ENCODE results near the gene HOXC4.

DNA sequence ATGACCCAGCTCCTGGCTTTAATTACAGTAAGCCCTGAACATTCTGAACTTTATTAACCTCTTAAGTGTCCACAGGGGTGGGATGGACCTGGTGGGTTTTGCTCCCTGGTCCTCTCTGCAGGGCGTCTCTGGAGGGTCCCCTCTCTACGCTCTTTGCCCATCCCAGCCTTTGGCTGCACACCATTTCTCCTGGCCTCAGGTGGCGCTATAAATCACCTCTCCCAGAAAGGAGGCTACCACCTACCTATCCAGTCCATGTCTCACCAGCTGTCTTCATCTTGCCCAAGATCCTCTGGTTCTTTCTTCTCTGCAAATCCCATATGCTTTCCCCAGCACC lies 28.3 kb upstream of the CALCOCO1 start:
- PRO-cap = no peak

DNA sequence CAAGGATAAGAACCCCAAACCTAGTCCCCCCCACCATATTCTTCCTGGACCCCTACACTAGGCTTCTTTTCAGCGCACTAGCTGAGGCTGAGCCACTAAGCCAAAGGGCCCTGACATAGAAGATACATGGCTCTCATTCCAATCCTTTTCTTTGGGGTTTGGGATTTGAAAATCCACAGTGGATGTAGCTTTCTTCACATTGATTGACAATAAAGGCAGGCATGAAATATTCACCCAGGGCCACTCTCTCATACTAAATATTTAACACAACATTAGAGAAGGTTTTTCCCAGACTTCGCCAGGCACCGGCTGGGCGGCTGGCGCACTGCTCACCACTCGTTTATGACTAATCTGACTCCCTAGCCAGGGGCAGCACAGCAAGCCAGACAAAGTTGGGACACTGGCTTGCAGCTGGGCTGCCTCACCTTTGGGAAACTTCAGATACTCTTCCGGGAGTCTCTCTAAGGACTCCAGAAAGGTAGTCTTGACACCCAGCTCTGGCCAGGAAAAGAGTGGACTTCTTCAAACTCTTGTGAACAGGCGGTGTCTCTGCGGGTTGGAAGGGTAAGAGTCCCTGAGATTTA lies 725 bp upstream of the HOXC11 start:
- PRO-cap = no peak

- PRO-cap = no peak
These were observed 3.3 kb upstream of the HOXC10 start for GRCh38 chr12:53981625-53982110.

DNA sequence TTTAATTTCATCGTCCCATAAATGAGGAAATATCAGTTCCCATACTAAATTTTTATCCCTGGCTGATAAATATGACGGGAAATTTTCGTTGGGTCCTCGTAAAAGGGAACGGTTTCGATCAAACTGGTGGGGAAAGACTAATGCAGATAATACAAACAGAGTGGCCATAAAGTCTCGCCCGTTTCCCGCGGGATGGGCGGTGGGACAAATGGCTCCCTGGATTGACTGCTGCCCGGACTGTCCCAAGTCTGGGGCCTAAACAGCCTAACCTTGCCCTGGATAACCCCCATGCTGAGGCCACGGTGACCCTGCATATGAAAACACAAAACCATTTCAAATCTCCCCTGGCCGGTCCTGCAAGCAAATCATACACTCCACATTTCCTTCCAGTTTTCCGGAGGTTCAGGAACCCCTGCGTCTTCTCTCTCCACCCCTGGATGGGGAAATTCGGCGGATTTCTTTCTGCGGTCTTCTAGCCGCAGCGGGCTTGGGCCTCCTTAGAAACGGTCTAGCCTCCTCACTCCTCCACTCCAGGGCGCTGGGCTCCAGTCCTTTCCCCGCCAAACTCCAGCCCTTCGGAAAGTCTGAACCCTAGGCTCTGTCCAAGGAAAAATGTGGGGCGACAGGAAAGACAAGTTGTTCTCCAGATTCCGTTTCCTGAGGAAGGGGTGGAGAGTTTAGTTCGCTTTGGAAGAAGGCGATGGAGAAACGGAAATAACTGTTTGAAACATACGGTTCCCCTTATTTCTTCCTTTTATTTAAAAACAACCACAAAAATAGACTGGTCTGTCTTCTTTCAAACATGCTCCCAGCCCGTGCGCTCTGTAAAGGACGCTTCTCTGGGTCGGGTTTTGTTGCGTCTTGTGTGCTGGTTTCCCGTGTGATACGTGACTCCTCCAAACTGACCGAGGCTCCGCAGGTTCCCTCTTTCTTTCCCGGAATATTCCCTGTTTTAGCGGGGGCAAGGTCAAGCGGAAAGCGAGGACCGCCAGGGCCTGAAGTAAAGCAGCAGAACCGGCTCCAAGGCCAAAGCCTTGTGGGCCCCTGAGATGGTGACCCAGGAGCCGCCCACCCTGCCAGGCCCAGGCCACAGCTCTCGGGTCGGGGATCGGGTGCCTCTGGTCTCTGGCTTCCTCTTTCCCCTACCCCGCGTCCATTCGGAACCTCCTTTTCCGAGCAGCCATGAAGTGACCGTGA lies 1.3 kb upstream of the HOXC10 start:
- PRO-cap = no peak

DNA sequence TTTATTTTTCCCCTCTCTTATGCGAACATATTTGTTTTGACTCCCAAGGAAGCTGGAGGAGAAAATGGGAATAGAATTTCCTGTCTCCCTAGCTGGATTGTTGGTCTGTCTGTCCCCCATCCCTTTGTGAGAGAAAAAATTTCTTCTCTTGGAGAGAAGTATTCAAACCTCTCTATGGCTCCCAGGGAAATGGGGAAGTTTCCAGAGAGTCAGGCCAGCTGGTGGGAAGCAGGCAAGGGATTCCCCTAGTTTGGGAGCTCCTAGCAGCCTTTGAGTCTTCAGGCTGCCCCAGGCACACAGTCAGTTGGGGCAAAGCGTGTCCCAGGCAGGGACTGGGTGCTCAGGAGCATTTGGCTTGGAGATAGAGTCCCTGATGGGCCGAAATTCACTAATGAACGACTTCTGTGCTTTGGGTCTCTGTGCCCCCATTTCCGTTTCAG lies 6.8 kb upstream of the HOXC9 start:
- PRO-cap = no peak

- PRO-cap = no peak
These were observed 2.1 kb upstream of the HOXC9 start for GRCh38 chr12:53997711-53998330.

GRCh38 chr12:54005169-54005897 lies 3.5 kb upstream of the HOXC8 start:
- PRO-cap = no peak

GRCh38 chr12:54014388-54015116 lies 5.8 kb downstream of the HOXC8 start:
- PRO-cap = no peak

DNA sequence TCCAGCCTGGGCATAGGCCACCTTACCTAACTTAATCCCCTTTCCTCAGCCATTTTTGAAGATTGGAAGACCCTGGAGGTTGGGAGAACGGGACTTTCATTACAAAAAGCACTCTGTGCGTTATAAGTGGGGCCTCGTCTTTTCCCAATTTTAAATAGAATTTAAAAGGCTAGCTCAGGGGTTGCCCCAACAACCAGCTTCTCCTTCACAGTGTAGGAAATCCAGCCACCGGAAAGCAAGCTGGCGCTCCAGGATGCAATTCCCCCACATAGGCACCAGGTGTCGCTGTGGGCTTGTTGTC lies 430 bp upstream of the HOXC5 start:
- PRO-cap = no peak

GRCh38 chr12:54053568-54054388 lies at the start of gene HOXC4:
TSS of gene HOXC4 (plus strand) at chr12:54053835.
- PRO-cap = bidirectional peak, plus-strand start at chr12:54053863, minus-strand start at chr12:54053737

GRCh38 chr12:54077790-54078519 lies 24.3 kb downstream of the HOXC4 start:
- PRO-cap = no peak

DNA sequence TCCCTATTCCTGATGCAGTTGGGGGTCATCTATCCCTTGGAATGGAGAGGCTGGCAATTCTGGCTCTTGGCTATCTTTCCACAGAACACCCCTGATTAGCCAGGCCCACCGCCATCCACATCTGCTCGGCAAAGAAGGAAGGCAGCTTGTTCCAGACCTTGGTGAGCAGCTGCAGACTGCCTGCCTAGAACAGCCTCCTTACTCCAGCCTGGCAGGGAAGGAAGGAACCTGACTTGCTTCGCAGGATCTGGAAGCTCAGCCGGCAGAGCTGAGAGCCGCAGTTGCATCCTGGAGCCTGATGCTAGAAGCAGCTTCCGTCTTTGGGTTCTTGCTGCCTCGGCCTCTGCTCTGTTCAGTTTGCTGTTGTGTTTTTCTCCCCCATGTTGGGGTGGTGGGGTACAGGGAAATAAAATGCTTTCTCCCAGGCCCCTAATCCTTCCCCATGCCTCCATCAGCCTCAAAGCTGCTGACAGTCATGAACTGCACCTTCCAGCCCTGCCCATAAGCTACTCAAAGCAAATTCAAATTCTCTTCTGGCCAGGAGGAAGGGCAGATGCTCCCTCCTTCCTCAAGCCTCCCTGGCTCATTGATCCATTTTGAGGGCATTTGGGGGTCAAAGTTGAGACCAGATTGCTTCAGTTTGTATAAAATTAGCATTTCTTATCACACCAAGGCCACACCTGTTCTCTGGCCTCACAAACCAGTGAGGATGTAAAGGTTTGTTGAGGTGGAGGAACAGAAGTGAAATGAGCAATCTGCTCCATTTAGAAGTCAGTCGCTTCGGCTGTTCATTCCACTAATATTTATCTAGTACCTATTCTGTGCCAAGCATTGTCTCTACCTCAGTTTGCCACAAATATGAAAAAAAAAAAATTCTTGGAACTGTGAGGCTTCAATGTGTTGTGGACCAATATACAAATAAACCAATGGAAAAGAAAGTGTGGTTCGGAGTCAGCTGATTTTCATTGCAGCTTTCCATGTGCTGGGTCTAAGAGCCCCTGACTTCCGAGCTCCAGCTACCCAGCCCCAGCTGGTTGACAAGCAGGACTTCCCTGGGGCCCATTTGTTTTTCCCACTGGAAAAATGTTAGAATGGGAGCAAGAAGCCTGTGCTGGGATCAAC lies 56.5 kb downstream of the SMUG1 start:
- PRO-cap = no peak

DNA sequence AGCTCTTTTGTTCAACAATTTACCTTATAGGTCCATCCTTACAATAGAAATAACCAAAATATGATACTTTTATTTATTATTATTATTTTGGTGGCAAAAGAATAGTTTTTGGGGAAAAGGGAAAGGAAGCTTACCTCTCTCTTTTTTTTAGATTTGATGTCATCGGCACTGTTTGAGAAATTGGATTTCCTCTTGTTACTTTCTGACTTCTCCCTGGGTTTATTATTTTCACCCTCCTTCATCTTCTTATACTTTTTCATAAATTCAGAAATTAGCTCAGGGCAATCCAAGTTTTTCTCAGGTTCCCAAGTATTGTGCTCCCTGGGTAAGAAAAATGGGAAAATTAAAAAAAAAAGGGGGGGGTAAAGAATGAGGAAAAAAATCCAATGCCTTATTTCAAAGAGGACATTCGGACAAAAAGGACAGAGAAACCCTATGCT lies 28.0 kb downstream of the CBX5 start:
- PRO-cap = no peak

DNA sequence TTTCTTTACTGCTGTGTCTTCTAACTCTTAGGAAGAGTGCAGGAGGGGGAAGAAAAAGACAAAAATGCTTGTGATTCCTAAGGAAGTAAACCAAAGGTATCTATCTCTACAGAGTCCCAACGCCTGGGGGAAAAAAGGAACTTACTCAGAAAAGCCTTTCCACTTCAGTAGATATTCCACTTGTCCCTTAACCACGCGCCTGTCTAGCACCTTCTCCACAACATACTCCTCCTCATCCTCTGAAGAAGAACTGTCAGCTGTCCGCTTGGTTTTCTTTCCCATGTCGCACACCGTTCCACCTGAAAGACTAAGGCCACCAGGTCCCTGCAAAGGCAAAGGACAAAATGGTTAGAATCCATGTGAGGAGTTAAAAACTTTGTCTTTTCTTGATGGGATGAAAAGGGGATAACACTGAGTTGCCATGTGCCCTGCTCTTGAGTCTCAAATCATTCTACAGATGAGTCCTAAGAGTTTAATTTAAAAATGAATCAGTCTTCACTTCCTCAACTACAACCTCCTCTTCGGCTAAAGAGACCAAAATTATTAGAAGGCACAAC lies 22.5 kb downstream of the CBX5 start:
- PRO-cap = no peak

- PRO-cap = no peak
These were observed 6.4 kb downstream of the NFE2 start for GRCh38 chr12:54294229-54295091.

DNA sequence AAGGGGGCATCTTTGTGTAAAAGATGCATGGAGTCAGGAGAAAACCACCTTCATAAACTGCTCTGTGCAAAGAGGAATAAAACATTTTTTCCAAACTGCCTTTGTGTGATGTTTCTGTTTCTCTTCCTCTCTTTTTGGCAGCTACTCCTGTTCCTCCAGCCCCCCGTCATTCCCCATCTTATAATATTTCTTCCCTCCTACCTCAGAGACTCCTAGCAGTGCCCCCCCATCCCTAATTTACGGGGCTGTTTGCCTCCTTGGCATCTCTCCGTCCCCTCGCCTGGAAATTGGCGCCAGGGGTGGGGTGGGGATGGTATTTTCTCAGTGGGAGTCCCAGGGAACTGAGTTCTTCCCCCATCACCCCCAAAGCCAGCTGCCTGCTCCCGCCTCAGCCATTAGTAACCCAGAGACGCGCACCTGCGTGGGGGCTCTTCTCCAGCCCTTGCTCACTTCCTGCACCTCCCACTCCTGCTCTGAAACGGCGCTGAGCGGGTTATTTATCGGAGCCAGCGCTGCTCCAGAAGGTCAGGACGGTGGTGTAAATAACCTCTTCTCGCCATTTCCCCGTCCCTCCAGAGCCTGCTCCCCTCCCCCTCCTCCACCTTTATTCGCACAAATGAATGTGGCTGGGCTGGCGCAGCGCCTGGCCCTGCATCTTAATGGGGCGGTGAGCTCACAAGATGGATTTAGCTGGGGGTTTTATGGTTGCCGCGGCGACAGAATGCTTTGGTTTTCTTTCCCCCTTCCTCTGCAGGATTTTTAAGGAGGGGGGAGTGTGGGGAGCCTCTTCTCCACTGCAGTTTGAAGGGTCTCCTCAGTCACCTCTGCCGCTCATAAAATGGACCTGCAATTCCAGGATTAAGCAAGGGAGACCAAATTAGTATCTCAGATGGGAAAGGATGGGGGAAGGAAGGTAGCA lies 12.3 kb downstream of the GPR84 start:
- PRO-cap = no peak

DNA sequence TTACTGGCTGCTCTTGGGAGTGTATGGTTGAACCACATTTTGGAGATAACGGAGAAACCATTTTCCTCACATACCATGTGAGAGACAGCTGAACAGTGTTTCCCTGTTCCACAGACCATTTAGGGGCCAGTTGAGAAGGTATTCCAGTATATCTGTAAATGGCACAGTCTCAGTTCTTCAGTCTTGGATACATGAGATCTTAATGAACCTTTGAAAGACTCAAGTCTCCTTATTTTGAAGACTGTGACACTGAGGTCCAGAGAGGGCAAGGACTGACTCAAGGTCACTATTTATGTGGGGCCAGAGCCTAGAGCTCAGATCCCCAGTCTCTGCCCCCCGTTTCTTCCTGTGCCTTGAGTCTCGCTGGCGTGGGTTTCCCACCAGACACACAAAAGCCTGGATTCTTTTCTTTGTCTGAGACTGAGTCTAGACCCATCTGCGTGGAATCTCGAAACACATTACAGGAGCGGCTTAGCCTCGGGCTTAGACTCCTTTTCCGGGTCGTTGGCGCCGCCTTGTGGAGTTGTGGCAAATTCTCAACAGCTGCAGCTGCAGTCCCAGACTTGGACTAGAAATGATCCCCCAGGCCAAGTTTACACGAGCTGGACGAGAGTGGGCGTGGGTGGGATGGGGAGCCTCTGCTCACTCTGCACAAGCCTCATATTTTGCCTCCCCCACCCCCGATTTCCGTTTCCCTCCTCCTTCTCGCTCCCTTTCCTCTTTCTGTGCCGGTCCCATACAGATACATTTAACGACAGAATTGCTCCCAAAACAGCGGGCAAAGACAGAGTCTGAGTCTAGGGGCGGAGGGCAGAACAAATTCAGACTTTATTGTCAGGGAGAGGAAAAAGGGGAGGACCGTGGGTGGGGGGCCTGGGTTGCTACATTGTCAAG lies 4.3 kb upstream of the GPR84 start:
- PRO-cap = no peak

GRCh38 chr12:54386349-54386848 lies 1.9 kb upstream of the ZNF385A start:
- PRO-cap = no peak

DNA sequence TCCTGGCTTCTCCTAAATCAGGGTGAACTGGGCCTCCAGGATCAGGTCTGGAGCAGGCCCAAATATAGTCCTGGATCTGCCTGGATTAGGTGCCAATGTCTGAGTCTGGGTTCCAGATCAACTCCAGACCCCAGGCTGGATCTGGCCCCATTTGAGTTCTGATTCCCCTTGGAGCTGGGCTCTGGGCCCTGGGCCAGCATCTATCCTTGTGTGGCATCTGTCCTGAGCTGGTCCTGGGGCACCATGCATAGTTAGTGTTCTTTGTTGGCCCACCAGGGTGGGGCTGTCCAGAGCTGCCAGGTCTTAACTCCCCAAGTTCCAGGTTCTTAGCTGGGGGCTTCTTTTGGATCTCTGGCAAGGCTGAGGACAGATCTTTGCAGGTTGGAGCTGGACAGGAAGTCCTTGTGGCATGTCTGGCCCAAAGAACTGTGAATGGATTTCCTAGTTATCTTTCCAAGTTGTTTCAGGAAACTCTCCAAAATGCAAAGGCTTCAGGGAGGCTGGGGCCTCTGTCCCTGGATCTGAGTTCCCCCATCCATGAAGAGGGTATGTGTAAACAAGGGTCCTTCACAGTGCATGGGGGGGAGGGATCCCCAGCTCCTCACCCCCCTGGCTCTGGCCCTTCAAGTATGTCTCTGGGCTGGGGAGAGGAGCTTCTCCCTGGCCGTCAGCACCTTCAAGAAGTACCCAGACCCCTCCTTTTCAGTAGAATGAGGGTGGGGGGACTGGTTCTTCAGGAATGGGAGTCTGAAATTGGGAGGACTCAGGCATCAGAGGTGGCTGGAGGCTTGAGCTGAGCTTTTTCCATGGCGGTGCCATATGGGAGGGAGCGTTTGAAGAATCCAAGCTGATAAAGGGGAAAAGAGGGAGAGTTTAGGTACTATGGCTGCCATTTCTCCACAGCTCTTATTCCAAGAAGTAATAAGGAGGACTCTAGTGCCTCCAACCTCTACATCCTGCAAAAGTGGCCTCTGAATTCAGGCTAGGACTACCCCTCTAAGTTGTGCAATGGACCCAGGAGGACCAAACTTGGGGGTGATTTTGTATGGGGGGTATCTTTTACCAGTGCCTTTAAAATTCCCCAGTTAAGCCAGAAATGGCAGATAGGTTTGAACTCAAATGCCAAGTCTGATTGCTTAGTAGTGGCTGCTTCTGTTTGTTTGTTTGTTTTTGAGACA lies 11.4 kb upstream of the ZNF385A start:
- PRO-cap = no peak

GRCh38 chr12:54414017-54414484 lies 5.0 kb downstream of the ITGA5 start:
- PRO-cap = no peak